ENCODE measurements around a stretch of chr16.

GRCh38 chr16:79272288-79272794, 328.2 kb downstream of the MAF start:
- PRO-cap, 2 experiments, result no peak in any of the 2 experiments

DNA sequence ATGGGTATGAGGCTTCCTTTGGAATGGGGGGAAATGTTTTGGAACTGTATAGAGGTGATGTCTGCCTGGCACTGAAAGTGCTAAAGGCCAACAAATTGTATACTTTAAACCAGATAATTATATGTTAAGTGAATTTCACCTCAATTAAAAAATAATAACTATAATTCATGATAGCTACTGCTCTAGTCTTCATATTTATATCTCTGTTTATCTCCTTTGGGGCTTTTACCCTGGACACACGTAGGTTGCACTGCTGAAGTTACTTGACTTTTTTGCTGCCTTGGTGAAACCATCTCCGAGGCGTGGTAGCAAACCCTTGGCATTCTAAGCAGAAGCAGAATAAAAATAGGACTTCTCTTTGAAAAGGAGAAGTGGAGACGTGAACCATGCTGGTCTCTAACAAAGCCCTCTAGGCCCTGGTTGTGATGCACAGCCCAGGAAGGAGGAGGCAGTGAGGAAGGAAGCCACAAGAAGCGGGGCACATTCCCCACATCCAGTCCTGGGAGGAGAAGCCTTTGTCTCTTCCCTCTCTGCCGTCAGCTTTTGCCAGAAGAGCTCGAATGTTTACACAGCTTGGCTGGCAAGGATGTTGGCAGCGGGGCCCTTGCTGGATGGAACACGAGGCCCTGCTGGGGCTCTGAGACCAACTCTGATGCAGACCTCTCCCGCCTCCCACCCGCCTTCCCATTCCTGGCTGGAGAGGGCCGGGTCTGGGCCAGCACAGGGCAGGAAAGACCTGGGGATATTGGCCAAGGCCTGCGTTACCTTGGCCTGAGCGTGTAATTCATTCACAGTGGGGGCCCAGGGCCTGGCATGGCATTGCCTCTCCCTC, 91.4 kb downstream of the MAF start:
- PRO-cap, 2 experiments, result no peak in any of the 2 experiments

DNA sequence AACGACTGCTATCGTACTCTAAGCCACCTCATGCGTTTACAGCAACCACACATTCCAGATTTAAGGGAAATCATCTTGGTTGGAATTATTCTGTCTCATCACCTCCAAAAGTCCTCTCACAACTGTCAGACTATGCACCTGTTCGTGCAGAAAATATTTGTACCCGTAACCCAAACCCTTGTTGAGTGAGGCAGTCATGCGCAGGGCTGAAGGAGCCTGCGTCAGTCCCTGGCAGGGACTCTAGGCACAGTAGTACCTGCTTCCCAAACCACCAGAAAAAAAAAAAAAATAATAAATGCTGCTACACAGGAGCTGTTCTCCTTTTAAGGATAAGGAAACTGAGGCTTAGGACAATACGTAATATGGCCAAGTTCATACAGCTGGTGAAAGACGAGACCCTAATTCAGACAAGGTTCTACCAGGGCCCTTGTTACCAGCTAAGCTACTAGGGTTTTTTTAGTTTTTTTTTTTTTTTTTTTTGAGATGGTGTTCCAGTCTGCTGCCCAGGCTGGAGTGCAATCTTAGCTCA, 59.3 kb downstream of the MAF start:
- PRO-cap, 2 experiments, result no peak in any of the 2 experiments

GRCh38 chr16:79587852-79588344, 12.6 kb downstream of the MAF start:
- PRO-cap, 2 experiments, result no peak in any of the 2 experiments

DNA sequence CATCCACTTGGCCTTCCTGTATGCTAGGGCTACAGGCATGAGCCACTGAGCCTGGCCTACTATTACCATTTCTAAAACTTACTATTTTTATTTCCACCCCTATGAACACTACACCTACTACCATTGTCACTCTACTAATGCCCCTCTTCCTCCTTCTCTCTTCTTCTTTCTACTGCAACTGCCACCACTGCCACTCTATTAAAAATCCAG, 330.3 kb upstream of the MAF start:
- PRO-cap, 2 experiments, result no peak in any of the 2 experiments

DNA sequence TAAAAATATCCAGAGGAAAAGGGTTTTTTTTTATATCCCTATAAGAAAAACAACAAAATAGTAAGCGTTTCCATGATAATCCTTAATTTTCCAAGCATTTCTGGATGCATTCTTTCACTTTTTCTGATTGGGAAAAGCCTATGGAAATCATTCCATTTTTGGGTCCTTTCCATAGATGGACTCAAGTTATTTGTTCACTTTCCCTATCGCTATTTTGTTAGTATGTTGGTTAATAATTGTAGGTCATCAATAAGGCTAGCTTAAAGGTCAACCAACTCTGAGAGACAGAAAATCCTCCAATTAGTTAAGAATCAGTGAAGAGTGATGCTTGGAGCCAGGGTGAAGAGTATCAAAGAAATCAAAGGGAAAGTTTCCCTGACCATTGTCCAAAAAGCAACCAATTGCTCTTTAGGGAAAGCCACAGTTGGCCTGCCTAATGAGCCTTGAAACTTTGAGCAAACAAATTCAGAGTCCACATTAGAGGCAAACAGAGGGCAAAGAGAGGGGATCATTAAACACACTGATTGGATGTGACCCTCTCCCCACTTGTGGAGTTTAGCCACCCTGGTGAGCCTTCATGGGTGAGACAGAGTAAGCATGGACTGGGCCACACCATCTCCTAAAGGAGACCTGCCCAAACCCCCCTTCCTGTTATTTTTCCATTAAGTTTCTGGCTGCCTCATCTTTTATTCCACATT, 133.4 kb upstream of the DYNLRB2 start:
- PRO-cap, 2 experiments, result no peak in any of the 2 experiments

- PRO-cap, 2 experiments, result no peak in any of the 2 experiments
These were observed 79.1 kb downstream of the DYNLRB2 start for GRCh38 chr16:80619808-80620353.

DNA sequence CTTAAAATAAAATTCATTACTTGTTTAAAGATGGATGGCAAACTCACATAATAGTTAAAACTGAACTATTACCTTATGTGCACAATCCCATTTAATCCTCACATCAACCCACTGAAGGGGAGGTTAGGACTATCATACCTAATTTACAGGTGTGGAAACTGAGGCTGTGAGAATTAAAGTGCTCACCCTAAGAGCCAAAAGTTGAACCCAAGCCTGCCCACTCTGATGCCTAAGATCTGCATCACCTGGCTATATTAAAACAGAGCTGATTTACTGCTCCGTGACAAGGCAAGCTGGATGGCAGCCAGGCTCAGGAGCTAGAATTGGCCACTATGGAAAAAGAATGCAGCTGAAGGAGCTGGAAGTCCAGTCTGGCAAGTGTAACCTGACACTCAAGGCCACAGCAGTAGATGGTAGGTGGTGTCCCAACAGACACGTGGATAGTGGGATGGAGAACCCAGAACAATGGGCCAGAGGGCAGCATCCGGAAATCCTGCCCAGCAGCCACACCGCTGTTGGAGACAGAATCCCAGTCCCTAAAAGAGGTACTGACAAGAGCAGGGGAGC, 86.0 kb downstream of the CDYL2 start:
- PRO-cap, 2 experiments, result no peak in any of the 2 experiments

DNA sequence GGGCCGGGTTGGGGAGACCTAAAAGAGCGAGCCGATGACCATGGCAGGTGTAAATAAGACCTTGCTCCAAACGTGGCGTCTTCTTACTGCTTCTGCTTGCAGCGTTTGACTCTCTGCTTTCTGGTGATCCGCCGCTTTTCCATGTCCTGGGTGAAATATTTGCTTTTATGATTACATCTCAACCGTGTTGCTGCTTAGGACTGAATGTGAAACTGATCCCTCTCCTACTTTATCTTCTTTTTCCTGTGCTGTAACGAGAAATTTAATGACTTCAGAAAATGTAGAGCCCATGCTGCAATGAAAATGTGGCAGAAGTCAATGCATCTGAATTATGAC, 18.2 kb downstream of the ATMIN start:
- PRO-cap, 2 experiments, result no peak in any of the 2 experiments

- PRO-cap, 2 experiments, result no peak in any of the 2 experiments
These were observed 655 bp upstream of the GCSH start for GRCh38 chr16:81096765-81097334.

GRCh38 chr16:81374444-81375050, 59.8 kb downstream of the GAN start:
- PRO-cap, 2 experiments, result no peak in any of the 2 experiments

DNA sequence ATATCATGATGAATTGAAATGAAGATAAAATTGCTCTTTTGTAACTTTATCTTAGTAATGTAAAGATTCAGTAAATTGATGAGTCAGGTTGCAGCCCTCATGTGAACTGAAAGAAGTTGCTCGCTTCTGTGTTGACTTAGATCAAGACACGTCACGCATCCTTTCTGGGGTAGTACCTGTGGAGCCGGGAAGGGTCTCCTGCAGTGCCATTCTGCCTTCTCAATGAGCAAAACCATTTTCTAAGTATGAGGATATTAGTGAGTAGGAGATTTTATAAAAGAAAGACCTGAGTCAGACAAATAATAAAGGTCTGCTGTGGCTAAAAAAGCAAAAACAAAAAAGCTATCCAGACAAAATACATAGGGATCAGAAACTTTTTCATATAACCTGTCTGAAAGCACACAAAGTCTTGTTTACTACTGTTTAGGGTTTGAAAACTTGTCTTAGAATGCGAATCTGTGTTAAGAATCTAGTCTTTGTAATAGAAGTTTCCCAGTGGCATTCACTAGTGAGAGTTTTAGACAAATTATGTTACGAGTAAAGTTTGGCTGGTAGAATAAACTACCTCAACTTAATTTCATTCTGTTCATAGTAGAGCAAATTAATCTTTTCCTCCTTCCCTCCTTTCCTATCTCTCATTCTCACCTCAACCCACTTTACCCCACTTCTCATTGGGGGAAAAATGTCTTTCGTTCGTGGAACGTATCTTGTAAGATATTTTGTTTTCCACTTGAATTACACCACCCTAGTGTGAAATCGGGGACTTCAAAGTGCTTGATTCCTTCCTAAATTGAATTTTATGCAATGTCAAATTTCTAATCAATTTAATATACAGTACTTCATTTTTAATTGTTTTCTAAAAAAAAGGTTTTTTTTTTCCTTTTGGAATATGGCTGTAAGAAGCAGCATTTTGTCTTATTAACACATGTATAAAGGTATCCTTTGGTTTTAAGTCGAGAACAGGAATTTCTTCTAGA, 63.7 kb downstream of the GAN start:
- PRO-cap, 2 experiments, result no peak in any of the 2 experiments

DNA sequence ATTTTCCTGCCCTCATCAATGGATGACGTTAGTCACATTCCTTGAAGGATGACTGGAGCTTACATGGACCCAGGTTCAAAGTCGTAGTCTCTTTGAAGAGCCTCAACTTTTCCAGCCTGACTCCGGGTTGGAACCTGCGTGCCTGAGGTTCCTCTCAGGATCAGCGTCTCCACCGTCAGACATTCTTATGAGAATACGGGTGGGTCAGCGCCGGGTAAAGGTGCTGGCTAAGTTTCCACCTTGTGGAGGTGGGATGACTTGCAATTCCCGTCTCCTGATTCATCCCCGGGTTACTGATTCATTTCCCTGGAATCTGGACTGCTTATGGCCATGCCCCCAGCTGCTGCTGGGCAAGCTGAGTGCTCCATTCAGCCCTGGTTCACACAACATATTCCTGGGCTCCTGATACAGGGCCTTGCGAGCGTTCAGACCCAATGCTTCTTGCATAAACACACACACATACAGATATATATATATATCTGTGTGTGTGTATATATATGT, 38.9 kb upstream of the CMIP start:
- PRO-cap, 2 experiments, result no peak in any of the 2 experiments

DNA sequence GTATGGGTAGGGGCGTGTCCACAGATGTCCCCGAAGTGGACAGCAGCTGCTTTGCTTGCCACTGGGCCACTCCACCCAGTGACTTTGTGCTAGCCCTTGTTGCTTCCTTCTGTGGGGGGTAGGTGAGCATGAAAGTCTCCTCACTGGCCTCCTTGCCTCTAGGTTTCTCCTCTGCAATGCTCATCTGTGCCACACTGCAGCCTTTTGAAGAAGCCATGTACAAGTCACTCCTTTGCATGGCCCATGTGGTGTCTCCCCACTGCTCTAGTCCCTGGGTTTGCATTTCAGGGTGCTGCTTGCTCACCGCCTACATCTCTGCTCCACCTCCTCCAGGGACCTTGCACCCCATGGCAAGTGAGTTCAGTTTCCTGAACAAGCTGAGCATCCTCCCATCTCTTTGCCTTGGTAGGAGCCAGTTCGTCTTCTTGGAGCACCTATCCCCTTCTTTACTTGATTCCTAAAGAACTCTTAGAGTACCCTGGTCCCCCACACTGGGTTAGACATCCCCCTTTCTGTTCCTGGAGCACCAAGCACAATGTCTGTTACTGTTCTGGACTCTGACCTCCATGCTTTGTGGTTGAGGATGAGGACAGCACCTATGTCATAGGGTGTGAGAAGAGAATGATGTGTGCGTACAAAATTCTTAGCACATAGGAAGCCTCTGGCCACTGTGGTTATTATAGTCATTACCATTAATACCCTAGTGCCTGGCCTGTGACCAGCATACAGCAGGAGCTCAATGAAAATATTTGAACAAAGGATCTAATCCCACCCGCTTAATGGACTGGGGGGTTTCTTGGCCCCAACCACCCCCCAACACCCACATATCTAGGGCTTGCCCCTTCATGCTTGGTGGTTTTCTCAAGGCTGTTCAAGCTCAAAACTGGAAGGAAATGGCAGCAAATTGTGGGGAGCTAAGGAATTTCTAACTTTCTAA, 1.8 kb upstream of the CMIP start:
- PRO-cap, 2 experiments, result no peak in any of the 2 experiments

DNA sequence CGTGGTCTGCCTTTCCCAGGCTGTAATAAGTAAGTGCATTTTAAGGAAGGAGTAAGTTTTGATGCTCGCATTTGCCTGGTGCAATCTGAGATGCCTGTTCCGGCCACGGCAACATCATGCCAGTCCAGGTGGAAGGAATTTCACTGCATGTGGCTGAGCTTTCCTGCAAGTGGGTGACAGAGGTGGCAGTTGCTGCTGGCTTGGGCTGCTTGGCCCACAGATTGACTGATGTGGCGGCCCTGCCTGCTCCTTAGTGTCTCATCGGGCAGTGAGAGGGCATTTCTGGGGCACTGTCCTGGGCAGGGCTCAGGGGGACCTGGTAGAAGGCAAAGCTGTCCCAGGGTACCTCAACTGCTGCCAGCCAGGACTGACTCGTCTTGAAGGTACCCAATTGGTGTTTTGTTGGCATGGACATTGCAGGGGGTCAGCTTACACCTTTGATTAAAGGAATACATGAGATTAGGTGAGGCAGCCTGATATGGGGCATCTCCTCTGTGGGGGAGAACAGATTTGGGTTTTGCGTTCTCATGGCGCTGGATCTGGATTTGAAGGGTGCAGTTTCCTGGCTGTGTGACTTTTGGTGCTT, 5.3 kb downstream of the CMIP start:
- PRO-cap, 2 experiments, result no peak in any of the 2 experiments

DNA sequence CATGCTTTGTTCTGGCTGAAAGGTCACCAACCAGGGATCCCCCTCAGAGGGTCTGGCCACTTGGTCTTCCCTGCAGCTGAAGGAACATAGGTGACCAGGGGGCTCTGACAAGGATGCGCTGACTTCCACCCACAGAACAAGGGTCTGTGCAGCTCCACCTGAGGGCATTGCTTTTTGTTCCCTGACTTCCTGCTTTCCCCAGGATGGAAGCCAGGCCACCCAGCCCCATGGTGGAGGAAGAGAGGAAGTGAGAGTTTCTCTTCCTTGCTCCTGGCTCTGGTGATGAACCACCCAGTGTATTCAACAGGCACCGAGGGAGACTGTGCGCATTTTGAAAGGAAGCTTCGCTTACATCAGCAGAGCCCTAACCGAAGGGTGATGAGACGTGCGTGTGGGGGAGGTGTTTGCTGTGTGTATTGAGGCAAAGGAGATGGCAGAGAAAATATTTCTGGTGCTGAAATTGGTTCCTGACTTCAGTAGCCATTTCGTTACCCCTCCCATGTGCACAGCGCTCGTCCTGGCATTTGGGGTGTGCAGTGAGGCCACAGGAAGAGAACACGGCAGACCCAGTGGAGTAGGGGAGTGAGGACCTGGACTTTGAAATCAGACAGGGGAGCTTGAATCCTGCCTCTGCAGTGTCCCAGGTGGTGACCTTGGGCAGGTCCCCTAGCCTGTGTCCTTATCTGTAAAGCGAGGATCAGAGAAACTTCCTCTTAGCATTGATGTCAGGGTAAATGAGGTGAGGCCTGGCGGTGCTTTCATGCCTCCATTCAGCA, 7.2 kb downstream of the CMIP start:
- PRO-cap, 2 experiments, result no peak in any of the 2 experiments

GRCh38 chr16:81463196-81463715, 18.6 kb downstream of the CMIP start:
- PRO-cap, 2 experiments, result no peak in any of the 2 experiments

DNA sequence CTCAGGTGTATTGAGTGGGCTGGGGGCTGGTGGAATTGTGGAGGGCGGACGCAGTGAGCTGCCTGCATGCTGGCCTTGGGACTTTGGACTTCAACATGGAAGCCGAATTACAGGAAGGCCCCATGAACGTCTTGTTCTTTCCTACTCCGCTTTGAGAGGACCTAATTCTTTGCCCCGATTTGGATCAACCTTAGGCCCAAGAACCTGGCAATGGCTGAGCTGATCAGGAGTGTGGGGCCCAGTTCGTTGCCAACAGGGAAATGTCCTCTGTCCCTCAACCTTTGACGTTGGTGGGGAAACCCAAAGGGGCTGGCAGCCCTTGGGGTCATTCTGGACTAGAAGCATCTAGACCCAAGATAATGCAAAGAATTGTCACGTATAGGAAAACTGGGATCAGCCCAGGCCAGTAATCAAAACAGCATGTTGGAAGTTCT, 24.3 kb downstream of the CMIP start:
- PRO-cap, 2 experiments, result no peak in any of the 2 experiments

- PRO-cap, 2 experiments, result peak in 1 of 2 experiments; most common minus-strand start chr16:81481454 (in 1)
These were observed 36.7 kb downstream of the CMIP start for GRCh38 chr16:81481055-81481877.

DNA sequence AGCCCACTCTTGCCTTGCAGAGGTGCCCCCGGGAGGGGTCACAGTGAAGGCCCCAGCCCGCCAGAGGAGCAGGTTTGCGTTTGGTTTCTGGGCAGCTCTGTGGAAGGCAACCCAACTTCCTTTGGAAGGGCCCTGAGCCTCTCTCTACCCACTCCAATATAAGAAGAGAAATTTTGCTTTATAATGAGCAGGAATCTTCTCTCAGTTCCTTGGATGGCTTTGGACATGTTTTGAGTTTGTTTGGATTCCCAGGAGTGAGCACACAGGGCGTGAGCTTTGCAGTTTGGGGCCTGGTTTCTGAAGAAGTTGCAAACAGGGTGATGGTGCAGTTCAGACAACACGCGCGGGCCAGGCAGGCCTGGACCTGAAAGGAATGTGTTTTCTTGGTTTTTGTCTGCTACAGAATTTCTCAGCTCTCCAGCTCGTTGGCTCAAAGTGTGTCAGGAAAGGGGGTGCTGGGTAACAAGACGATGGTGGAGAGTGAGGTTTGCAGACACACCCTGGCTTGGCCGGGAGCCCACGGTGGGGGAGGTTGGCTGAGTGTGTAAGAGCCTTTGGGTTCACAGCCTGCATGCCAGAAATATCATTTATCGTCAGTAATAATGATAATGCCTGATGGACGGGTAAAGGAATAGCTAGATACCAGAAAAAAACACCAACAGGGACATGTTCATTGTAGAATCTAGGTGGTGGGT, 82.3 kb downstream of the CMIP start:
- PRO-cap, 2 experiments, result no peak in any of the 2 experiments

All from cerebral cortex (tissue), 2 donors.